ENCODE measurements around the genes LRRC37A, WNT3, SP6 and PRR15L.

DNA sequence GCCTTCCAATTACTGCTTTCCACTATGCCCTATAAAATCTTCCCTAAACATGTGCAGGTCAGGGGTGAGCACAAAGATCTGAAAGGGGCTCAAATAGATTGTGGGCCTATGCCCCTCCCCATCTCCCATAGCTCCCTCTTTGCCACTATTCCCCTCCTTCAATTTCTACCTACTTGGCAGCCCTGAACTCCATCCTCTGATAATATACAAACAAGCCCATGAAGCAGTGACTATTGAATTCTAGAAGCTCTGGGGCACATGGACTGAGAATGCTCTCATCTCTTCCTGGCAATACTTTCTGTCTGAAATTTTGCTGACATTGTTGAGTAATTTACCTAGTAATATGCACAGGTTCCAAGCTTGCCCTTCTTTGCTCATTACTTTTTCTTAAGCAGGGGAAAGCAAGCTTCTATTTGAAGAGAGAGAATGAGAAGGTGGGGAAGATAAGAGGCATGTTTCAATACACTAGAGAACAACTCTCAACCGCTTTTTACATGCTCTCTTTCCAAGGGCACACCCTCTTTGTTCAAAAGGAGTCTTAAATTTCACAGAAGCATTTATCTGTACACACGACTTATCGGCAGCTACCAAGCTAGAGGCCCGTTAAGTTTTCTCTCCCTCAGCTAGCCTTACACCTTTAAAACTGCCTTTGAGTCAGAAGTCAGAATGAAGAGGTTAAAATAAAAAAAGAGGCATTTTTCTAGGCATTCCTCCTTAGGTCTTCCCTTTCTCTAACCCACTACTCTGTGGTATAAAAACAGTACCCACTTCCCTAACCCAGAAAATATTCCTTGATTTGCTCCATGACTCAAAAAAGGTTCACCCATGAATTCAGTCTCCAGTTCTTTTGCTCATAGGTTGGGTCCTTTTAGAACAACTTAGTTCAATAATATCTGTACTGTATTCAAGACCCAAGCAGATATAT lies 79.6 kb downstream of the STH start:
- PRO-cap: no peak

DNA sequence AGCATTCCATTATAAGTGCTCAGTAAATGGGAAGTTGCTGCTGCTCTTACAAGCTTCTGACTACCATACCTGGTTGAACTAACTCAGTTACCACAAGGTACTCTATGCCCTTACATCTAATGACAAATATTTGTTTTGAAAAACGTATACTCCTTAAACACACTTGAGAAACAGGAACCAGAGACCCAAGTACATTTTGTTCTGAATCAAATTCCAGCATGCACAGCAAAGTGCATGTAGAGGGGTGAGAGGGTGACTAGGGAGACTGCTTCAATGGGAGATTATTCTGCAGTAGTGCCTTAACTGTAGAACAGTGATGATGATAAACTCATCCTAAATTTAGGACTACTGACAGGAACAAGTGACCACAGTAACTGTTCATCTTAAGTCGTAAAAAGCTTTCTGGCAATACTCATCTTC lies 83.5 kb downstream of the KANSL1 start:
- PRO-cap: no peak

DNA sequence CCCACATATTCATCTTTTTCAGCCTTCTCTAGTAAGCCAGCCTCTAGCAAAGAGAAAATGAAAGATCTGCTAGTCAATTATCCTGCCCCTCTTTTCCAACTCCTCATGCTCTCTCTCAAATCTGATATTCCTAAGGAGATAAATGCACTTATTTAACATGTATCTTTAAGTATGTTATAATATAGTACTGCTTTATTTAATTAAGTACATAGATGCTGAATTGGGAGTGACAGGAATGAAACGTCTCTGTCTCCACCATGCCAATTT lies 23.7 kb downstream of the KANSL1 start:
- PRO-cap: no peak

DNA sequence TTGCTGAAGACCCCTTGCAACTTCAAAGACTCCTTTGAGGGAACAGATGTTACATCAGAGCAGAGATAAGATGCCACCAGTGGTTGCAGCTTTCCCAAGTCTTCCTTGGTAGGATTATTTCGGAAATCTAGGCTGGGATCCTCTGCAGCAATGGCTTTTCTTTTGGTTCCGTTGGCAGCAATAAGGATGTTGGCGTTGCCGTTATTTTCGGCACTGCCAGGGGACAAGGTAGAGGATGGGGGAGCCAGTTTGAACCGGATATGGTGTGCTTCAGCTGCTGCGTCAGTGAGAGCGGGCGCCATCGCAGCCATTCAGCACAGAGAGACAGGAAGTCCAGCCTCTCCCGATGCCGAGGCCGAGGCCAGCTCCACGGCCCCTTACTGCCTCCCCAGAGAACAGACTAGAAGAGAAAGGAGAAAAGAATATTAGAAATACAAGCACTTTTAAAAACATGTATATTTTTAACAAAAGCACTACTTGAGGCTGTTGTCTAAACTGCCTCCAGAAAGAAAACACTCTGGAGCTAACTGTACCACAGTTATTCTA lies 21.3 kb downstream of the KANSL1 start:
- PRO-cap: no peak

DNA sequence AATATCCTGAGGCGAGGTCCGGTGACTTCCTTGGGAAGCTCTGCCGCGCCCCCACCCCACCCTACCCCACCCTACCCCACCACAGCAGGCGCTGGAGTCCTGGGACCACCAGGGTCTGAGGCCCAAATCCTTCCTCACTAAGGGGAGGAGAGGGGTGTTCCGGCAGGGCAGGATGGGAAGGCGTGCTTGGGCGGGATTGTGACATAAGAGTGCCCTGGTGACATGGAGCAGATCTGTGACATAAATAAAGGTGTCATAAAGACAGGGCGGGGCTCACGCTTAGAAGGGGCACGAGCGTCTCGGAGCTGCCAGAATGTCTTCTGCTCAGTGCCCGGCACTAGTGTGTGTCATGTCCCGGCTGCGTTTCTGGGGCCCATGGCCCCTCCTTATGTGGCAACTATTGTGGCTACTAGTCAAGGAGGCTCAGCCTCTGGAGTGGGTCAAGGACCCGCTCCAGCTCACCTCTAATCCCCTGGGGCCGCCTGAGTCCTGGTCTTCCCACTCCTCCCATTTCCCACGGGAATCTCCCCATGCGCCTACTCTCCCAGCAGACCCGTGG lies at the start of gene LRRC37A:
Gene LRRC37A, plus strand, starts transcription at position 311 of the 559 bp plus-strand sequence.
- PRO-cap: no peak

GRCh38 chr17:46711221-46711566 lies 107.3 kb downstream of the WNT3 start:
- PRO-cap: no peak

- PRO-cap: no peak
Observed at GRCh38 chr17:46818482-46818939, at the start of gene WNT3. Gene WNT3 (minus strand): TSS chr17:46818692.

GRCh38 chr17:46862926-46863506 lies 11.6 kb downstream of the WNT9B start:
- PRO-cap: no peak

GRCh38 chr17:46942418-46943200 lies 19.6 kb downstream of the GOSR2 start:
- PRO-cap: no peak

- PRO-cap: no peak
Observed at GRCh38 chr17:47120263-47121055, 68.6 kb downstream of the CDC27 start.

DNA sequence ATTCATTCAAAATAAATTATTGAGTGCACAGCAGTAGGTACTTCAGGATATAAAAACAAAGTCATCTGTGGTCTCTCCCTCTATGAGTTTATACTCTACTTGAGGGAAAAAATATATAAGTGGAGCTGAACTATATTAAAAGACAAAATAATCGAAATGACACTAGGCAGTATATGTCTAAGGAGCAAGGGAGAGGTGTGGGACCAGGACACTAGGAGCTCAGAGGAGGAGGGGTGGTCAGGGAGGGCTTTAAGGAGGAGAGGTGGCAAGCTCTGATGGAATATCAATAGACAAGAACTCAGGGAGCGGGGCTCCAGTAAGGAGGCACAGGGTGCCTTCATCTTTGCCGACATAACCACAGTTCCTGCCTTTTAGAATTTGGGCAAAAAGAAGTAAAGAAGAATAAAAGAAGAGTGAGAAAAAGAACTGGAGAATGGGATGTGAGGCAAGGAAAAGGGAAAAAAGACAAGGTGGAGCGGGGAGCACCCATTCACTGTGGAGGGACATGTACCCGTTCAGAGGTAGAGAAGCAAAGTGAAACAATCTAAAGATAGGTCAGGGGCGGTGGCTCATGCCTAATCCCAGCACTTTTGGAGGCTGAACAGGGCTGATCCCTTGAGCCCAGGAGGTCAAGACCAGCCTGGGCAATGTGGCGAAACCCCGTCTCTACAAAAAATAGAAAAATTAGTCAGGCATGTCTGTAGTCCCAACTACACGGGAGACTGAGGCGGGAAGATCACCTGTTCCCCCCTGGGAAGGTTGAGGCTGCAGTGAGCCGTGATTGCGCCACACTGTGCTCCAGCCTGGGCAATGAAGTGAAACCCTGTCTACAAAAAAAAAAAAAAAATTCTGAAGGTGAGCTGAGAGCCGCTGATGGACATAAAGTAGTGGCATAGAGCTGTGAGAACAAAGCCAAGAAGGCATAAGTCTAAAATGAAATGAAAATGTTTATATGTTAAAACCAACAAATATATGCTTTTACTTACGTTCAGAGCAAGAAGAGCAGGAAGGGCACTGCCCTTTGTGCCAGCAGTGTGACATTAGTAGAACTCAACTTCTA lies 21.6 kb downstream of the MYL4 start:
- PRO-cap: no peak

- PRO-cap: no peak
Observed at GRCh38 chr17:47312206-47312763, 11.5 kb upstream of the EFCAB13 start.

DNA sequence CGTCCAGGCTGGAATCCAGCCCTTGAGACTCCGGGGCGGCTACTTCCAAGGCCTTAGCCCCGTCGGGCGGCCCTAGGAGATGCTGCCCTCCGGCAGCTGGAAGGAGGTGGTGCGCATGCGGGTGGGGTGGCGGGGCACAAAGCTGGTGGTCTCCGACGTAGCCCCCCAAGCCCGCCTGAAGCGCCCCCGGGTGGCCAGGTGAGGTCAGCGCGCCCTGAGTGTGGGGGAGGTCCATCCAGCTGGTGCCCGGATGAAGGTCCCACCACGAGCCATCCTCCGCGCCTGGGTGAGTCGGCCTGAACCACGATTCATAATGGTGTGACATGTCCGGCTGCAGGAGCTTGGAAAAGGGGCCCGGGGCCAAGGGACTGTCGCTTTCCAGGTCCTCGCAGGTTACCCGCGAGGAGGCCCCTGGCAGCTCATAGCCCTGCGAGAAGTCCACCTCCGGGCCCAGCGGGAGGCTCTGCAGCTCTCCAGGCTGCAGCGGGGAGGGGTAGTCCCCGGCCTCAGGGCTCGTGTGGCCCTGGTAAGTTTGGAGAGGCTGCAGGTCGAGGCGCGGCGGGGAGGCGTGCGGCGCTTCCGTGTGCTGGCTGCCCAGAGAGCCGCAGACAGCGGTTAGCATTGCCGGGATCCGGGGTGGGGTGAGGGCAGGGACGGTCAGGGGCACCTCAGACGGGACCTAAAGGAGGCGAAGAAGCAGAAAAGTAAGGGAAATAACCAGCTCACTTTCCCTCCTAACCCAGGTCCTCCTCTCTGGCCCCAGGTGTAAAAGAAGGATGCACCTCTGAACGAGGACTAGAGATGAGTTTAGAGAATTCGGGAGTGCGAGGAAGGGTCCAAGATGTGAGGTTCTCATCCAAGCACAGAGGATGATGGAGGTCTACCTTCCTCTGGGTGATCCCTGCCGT lies 2.9 kb downstream of the SP6 start:
- PRO-cap: no peak

- PRO-cap: unidirectional peak, minus-strand start at chr17:47851163
Observed at GRCh38 chr17:47850808-47851745, at the start of gene SP6. Gene SP6 (minus strand): TSS chr17:47851163.

GRCh38 chr17:47884930-47885569 lies 11.0 kb upstream of the SP2 start:
- PRO-cap: no peak

DNA sequence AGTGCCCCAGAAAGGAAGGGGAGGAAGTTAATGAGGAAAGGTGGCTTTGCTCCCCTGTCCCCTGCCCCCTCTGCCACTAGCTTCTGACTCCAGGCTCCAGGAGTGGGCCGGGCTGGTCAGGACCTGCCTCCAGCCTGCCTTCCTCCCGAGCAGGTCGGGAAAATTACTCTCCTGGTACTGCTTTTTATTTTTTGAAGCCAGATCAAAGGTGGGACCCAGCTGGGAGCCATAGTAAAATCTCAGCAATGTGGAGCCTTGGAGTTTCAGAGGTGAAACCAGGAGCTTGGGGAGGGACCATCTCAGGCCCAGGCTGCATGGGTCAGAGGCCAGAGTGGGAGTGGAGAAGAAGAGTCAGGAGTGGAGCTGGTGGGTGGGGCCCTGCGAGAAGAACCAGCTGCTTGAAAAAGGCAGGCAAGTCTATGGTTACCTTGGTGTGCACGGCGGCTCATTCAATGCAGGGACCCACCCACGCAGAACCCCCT lies 10.4 kb upstream of the SP2 start:
- PRO-cap: no peak

GRCh38 chr17:47949827-47950246 lies 7.8 kb downstream of the PRR15L start:
- PRO-cap: unidirectional peak, minus-strand start at chr17:47950050

- PRO-cap: no peak
Observed at GRCh38 chr17:47955229-47956254, 2.1 kb downstream of the PRR15L start.

GRCh38 chr17:47957548-47958429 lies at the start of gene PRR15L:
Gene PRR15L (minus strand): TSS chr17:47957883.
- PRO-cap: no peak

DNA sequence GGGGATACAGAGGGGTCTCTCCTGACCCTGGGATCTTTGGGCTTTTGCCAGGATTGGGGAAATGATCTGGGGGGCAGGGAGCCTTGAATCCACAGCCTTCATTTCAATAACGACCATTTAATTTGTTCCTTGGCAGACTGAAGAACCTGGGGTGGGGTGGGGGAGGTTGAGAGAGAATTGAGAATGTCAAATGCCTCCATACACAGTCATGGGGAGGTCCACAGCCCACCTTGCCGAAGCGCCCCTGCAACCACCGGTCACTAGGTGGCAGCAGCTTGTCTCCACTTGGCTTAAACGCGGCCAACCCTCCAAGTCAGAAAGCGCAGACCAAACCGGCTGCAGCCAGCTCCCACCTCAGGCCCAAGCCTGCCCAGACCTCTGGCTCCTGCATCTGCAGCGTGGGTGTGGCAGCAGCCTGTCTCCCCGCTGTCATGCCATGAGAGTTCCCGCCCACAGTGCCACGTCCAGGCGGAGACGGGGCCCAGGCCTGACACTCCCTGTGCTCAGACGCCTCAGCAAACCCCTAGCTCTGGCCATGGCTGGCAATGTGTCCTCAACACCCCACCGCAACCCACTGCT lies 11.2 kb downstream of the COPZ2 start:
- PRO-cap: no peak